Measurements from ENCODE around the gene TOMM22.

GRCh38 chr22:38204301-38205131, 2.7 kb downstream of the MAFF start:
- PRO-cap, 2 experiments: peak in 1 of 2 experiments; most common plus-strand start chr22:38204589 (in 1); most common minus-strand start chr22:38204859 (in 1)
- RAMPAGE, long total RNA, 5 experiments: no peak in any of the 5 experiments

DNA sequence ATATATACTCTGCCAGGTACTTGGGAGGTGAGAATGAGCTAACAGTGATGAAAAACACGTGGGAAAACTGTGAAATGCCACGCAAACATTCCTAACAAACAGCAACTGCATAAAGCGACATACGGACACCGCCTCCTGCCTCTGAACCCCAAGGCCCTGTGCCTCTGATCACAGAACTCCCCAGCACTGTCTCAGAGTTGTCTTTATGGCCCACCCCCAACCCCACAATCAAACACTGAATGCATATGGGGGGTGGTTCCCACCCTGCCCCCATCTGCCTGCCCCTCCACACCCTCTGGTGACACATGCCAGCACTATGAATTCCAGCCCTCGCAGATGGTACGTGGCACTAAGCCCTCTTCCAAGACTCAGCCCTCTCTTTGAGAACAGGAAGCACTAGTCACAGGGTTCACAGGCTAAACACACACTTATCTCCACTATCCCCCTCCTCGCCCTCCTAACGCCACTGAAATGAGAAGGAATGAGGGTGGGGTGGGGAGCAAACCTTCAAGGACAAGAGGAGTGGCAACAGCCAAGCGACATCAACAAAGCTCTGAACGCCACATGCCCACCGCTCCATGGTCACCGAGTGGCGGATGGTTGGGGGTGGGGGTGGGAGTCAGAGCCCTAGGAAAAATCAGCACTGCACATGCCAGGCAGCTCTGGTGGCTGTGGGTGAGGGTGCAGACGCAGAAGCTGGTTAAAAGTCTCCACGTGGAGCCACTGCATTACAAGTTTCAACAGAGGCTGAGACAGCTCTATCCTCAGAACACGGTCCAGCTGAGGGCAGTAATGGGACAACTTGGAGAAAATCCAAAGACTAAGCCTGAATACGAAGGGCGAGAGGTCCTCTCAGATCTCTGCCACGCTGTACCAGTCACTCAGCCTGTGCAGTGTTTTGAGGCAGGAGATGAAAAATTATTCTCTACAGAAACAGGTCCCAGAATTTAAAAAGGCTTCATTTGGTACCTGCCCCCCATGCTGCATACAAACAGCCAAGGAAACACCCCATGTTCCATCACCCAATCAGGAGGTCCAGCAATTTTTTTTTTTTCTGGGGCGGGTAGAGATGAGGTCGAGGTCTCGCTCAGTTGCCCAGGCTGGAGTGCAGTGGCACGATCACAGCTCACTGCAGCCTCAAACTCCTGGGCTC, 33.5 kb downstream of the TMEM184B start:
- PRO-cap, 2 experiments: peak in 2 of 2 experiments; most common plus-strand start position 659 of the sequence (in 2); most common minus-strand start position 188 of the sequence (in 1)
- RAMPAGE, long total RNA, 5 experiments: no peak in any of the 5 experiments

GRCh38 chr22:38258706-38259406, 14.0 kb downstream of the TMEM184B start:
- PRO-cap, 2 experiments: peak in 2 of 2 experiments; most common plus-strand start chr22:38259206 (in 1); most common minus-strand start chr22:38258905 (in 1)
- RAMPAGE, long total RNA, 5 experiments: no peak in any of the 5 experiments

- PRO-cap, 2 experiments: no peak in any of the 2 experiments
- RAMPAGE, long total RNA, 5 experiments: no peak in any of the 5 experiments
These were observed 16.6 kb downstream of the CSNK1E start for GRCh38 chr22:38300551-38301211.

DNA sequence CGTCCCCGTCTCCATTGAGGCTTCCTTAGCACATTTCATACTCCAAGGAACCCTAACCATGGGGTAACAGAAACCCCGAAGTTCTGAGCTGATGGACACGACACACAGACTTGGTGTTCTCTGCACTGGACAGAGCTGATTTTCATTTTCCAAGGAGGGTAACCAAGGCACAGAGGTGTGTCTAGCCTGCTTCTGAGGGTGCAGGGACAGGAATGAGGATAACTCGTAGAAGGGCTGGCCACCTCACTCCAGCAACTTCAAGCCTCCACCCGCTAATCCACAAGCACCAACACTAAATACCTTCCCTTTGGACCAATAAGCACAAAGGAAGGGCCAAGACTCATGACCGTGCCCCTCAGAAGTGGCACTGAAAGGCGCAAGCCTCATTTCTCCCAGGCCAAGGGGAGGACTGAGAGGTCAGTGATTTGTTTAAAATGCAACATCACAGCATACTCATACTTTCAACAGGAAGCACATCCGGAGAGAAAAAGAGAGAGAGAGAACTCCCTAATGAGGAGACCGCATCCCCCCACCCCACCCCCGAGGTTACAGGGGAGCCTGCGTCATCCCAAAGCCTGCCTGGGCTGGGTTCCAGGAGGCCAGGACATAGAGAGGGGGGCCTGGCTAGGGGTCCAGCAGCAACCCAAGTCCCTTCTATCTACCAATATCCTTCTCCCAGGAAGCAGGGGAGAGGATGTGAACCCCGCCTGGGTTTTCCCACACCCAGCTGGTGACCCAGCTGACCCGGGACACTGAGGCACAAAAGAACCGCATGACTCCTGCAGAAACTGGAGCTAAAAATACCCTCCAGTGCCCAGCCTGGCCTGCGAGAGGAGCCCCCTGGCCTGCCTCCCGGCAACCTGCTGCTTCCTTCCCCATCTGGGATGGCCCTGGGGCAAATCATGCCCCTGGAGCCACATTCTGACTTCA, 3.9 kb downstream of the CSNK1E start:
- PRO-cap, 2 experiments: peak in 1 of 2 experiments; most common plus-strand start position 607 of the sequence (in 1)
- RAMPAGE, long total RNA, 5 experiments: no peak in any of the 5 experiments

DNA sequence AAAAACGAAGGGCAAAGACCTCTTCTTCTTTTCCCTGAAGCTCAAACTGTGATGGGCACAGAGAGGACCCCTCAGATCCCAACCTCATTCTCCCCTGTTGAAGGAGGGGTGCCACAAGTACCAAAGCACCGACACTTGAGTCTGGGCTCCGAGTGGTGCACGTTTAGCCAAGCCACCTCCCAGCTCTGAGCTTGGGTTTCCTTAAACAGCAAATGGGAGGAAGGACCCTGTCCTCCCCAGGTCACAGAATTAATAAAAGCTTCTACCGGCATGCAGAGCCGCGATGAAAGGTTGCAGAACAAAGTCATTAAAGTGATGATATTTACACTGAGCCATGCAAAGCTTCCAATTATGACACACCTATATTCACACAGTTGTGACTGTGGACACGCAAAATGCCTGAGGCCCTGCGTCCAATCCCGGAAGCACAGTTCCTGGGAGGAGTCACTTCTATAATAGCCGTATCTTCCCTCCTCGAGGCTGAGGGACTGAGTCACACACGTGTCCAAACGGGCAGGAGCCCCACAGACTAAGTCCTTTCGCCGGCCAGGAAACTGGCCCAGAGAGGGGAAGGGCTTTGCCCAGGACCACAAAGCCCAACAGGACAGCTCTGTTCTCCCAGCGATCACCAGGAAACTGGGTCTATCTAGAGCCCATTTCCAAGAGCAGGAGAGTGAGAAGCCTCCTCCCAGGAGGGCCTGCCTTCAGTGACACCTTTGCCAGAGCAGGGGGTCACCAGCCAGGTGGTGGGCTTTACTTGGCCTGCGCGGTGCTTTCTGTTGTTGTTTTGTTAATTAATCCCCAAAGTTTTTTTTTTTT, 977 bp upstream of the CSNK1E start:
- PRO-cap, 2 experiments: peak in 2 of 2 experiments; most common plus-strand start position 483 of the sequence (in 2); most common minus-strand start position 427 of the sequence (in 1)
- RAMPAGE, long total RNA, 5 experiments: no peak in any of the 5 experiments

GRCh38 chr22:38348140-38348933, 31.1 kb upstream of the CSNK1E start:
- PRO-cap, 2 experiments: no peak in any of the 2 experiments
- RAMPAGE, long total RNA, 5 experiments: no peak in any of the 5 experiments

DNA sequence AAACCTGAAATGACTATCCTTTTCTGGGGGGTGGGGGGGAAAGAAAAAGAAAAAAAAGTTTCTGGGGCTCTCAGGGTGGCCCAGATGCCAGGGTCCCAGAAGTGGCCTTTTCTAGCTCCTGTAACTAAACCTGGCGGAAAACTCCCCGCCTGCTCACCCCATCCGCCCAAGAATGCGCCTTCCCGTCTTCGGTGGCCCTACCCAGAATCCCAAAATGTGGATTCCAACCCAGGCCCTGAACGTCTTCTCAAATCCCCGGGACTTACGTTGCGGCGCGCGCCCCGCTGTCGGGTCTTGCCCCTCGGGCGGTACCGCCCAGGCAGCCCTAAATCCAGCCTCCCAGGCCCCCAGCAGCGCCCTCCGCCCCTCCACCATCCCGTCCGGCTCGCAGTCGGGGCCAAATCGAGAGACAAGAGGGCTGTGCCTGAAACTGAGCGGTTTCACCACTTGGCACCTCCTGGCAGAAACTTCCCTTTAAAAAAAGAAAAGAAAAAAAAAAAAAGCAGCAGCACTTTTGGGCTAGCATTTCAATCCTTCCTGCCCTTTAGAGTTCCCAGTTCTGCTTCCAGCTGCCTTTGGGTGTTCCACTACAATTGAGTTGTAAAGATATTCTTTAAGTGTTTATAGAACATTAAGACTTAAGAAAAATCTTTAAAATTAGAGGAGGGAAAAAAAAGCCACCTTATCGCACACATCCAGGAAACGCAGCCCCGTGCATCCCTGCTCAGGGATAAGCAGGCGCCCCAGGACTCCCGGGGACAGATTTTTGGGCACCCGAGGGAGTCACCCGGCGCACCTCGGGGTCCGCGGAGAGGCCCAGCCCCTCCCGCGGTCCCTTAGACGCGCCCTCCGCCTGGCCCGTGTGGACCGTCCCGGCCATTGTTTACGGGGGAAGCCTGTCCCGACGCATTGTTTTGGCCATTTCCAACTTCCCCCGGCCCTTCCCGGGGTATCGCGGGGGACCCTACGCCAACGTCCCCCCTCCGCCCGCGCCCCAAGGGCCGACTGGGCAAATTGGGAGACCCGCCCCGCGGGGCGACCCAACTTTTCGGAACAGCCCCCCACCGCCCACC, 57.6 kb downstream of the KCNJ4 start:
- PRO-cap, 2 experiments: peak in 2 of 2 experiments; most common plus-strand start position 556 of the sequence (in 2); most common minus-strand start position 269 of the sequence (in 2)
- RAMPAGE, long total RNA, 5 experiments: no peak in any of the 5 experiments

- PRO-cap, 2 experiments: no peak in any of the 2 experiments
- RAMPAGE, long total RNA, 5 experiments: no peak in any of the 5 experiments
These were observed 493 bp downstream of the KDELR3 start for GRCh38 chr22:38468363-38468814.

DNA sequence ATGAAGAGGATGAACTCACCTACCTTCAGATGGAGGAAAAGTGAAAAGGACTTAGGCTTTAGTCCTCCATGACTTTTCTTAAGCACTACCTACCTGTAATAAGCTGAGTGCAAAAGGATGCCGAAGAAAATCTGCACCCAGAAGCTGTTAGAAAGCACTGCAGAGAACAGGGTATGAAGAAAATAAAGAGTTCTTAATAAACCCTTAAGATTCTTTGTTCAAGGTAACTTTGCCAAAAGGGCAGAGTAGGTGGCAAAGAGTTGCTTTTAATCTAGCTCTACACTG, 16.7 kb downstream of the KDELR3 start:
- PRO-cap, 2 experiments: no peak in any of the 2 experiments
- RAMPAGE, long total RNA, 5 experiments: no peak in any of the 5 experiments

GRCh38 chr22:38492025-38492398, 14.1 kb downstream of the DDX17 start:
- PRO-cap, 2 experiments: no peak in any of the 2 experiments
- RAMPAGE, long total RNA, 5 experiments: no peak in any of the 5 experiments

GRCh38 chr22:38681476-38682864, at the start of gene TOMM22:
Gene TOMM22 (plus strand): TSS chr22:38681957.
- PRO-cap, 2 experiments: peak in 2 of 2 experiments; most common plus-strand start chr22:38681975 (in 2); most common minus-strand start chr22:38681797 (in 1)
- RAMPAGE, long total RNA, 5 experiments: start-site peak on the plus strand in 5 of 5 experiments, at chr22:38681946-38682010 at its widest, 34 to 880 reads per replicate; start-site peak on the minus strand in 3 of 5 experiments, at chr22:38681819-38681875 at its widest, 15 to 30 reads per replicate

DNA sequence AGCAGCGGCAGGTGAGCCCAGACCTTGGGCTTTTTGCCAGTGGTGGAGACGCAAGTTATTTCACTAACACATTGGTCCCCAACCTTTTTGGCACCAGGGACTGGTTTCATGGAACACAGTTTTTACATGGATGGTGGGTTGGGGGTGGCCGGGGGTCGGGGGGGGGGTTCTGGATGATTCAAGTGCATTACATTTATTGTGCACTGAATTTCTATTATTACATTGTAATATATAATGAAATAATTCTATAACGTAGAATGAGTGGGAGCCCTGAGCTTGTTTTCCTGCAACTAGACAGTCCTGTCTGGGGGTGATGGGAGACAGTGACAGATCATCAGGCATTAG, 1.2 kb downstream of the TOMM22 start:
- PRO-cap, 2 experiments: no peak in any of the 2 experiments
- RAMPAGE, long total RNA, 5 experiments: no peak in any of the 5 experiments

GRCh38 chr22:38685873-38686767, 4.4 kb downstream of the TOMM22 start:
- PRO-cap, 2 experiments: no peak in any of the 2 experiments
- RAMPAGE, long total RNA, 5 experiments: no peak in any of the 5 experiments

DNA sequence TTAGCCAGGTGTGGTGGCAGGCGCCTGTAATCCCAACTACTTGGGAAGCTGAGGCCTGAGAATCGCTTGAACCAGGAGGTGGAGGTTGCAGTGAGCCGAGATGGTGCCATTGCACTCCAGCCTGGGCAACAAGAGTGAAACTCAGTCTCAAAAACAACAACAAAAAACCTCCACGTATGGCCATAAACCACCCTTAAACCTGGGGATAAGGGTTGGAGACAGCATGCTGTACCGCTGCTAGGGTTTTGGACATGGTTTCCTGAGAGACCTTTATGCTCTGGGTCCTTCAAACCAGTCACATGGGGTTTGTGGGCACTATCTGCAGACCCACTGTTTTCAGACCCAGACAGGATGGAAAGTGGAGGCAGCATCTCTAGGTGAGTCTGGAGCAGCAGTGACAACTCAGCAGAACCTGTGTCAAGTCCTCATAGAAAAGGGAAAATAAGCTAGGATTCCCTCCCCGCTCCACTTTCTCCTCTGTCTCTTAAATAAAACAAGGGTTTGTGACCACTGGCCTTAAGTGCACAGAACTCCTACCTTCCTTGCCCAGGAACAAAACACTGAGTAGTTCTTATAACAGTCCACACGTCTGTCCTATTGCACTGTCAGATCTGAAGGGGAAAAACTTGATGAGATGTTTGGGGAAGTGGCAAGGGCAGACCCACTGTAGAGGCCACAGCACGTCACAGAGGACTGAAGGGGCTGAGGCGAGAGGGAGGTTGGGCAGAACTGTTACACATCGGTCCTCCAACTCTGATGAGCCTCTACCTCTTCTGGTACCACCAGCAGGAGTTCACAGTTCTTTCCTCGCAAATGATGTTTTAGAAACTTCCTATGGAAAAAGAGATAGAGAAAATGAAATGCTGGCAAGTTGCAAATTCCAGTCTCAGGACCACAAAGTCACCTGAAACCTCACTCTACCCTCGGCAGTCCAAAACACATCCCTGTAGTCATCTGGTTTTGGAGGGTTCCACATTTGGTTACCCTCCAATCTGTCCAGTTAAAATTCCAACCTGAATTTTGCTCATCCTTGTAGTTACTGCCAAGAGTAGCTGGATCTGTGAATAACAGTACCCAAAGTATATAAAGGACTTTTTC, 5.8 kb downstream of the TOMM22 start:
- PRO-cap, 2 experiments: no peak in any of the 2 experiments
- RAMPAGE, long total RNA, 5 experiments: no peak in any of the 5 experiments

DNA sequence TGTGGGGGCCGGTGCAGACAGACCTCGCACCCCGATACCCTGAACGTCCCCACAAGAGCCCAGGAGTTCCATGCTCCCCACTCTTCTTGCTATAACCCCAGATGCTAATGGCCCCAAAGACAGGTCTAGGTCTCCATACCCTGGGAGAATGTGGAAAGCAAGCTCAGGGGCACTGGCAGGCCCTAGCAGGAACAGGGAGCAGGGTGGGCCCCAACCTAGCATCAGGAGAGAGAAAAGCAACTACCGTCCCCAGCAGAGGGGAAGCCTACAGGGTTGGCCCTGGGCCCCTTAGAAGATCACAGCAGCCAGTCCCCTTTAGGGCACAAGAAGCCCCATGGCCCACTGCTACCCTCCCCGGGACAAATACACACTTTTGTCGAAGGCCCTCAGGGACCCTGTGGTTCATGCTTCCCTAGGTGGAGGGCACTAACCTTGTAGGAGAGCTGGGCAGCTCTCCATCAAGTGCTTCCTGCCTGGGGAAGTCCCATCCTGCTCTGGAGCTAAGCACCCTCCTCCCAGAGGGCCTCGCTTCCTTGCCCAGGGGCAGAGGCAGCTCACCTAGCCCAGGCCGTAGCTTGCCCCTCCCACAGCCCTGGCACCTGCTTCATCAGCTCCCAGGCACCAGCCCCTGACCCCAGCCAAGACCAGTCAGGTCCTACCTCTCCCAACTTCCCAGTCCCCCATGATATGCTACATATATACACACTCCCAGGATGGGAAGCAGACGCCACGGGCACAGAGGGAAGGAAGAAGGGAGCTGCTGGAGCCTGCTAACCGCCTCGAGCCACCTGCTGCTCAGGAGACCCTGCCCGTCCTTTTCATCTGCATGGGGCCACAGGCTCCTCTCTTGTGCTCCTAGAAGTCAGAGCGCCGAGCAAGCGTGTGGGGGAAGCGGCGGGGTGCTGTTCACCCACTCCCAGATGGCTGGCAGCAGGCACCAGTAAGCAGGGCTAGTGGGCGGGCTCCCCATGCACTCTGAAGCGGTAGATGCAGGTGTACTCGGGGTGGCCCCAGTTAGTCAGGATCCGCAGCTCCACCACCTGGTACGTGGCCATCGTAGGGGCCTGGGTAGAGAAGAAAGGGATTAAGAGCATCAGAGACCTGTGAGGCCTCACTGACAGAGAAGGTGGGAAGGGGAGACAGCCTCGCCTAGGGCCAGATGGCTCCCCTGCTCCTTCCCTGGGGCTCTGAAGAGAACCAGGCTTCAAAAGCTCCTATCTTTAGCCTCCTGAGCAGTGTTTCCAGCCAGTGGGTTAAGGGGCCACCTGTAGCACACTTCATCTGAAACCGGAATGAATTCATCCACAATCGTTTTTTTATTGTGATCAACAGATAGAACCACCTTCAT, 20.0 kb downstream of the SUN2 start:
- PRO-cap, 2 experiments: no peak in any of the 2 experiments
- RAMPAGE, long total RNA, 5 experiments: no peak in any of the 5 experiments

DNA sequence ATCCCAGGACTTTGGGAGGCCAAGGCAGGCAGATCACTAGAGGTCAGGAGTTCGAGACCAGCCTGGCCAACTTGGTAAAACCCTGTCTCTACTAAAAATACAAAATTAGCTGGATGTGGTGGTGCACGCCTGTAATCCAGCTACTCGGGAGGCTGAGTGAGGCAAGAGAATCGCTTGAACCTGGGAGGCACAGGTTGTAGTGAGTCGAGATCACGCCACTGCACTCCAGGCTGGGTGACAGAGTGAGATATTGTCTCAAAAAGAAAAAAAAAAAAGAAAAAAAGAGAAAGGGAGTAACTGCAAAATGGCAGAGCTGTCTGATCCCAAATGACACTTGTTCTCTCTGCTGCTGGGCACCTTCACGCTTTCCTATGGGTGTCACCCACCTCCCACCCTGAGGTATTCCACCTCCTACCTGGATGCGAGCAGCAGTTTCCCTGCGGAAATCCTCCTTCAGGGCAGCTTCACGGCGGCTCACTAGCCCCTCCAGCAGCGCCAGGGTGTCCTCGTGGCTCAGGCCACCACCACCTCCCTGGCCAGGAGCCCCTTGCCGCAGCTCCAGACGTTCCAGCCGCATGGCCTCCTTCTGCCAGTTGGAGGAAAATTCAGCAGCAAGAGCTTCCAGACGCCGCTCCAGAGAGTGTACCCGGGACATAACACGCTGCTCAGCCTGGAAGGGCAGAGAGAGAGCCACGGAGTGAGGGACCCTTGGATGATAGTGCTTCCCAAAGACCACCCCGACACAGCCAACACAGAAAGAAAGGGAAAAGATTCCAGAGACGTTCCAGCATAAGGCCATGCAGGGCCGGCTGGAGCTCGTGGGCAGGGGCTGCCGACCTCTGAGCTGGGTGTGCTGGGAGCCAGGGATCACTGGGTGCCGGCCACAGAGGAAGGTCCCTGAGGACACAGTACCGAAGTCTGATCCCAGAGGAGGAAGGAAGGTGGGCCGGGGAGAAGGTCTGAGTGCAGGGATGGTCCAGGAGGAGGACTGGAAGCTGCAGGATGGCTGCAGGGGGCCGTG, 13.6 kb downstream of the SUN2 start:
- PRO-cap, 2 experiments: no peak in any of the 2 experiments
- RAMPAGE, long total RNA, 5 experiments: no peak in any of the 5 experiments

DNA sequence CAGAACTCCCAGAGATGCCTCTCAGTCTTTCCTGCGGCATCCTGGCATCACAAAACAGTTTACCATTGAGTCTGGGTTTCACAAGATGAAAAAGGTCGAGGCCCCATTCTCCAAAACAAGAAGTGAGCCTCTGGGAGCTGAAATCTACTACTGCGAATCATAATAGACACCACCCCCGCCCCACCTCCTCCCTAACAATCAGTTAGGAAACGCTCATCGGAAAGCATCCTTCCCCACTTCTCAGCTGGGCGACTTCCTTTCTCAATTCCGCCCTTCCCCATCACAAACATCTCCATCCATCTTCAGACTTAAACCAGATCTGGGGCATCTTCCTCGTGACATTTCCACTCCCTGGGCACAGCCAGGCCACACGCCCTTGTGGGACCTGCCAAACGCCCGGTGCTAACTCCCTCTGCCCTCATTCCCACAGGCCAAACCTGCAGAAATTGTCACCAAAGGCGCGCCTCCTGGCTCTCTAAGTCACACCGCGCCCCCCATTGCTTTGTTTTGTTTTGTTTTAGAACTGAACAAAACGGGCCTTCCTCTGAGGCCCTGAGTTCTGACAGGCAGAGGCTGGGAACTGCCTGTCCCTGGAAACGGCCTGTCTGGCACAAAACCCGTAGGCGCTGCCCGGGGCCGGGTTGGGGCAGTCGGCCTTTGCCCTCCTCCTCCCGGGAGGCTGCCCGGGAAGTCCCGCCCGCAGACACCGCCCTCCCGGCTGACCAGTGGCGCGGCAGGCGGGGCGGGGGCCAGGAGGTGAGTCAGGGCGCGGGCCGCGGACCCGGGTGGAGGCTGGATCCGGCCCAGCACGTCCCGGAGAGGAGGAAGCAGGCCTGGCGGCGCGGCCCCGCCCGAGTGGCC, 733 bp downstream of the SUN2 start:
- PRO-cap, 2 experiments: peak in 2 of 2 experiments; most common plus-strand start position 764 of the sequence (in 2); most common minus-strand start position 124 of the sequence (in 1)
- RAMPAGE, long total RNA, 5 experiments: start-site peak on the plus strand in 1 of 5 experiments, centred at position 709 of the sequence, 9 reads per replicate

DNA sequence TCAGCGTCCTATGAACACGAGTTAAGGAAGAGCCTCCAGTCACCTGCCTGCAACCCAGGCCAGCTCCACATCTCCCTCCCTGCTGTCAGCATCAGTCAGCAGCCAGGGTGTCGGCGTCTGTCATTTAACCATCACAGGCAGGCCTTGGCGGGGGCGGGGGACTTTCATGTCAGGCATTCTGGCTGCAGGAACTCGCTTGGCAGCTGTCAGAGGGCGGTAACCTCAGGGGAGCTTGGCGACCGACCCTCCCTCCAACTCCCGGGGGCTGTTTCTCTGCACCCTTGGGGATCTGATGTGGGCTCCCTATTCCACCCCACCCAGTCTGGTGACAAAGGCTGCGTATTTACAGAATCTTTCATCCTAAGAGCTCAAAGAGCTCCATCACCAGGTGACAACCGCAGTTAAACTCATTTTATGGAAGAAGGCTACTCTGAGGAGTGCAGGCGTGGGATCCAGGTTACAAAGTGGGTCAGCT, 2.8 kb upstream of the SUN2 start:
- PRO-cap, 2 experiments: no peak in any of the 2 experiments
- RAMPAGE, long total RNA, 5 experiments: no peak in any of the 5 experiments

GRCh38 chr22:38922067-38922266, 35.4 kb upstream of the APOBEC3A start:
- PRO-cap, 2 experiments: no peak in any of the 2 experiments
- RAMPAGE, long total RNA, 5 experiments: no peak in any of the 5 experiments